B cell (primary cell): ENCODE measurements around the genes PLEKHS1 and ENO4.

DNA sequence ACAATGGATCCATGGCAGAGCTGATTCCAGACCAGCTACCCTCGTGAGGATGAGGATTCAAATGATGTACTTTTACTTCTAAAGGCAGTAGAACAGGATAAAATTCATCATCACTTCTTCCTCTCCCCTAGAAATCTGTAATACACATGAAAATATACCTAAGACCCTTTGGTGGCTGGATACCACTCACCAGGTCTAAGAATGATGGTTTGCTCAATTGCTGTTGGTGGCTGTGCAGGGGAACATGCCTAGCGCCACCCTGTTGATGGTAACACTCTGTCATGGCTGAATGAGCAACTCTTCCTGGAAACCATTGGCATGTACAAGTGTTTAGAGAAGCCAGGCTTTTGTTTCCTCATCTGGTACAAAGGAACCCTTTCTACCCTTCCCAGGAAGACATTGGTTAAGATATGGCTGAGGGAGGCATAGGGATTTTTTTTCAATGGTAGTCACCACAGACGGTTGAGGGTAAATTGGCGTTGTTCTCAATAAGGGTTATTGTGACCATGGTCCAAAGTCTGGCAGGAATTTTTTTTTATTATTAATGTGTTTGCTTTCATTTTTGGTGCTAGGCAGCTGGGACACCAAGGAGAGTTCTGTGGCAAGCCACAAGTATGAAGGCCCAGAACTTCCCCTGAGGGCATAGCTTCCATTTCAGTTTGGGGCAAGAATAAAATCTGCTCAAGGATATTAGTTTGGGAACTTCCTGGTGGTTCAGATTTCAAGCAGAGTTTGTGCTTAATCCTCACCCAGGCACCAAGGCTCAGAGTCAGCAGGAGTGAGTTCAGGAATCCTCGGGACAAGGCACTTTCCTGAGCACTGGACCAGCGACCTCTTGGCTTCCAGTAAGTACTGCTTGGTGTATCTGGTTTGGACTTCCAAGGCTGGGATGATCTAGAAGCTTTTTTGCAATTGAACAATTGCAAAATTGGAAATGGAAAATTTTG is at the start of gene PLEKHS1:
PLEKHS1 (plus strand) TSS at position 766 of the 947 bp plus-strand sequence.
- PRO-cap, result no peak
- CAGE, long polyA plus RNA, result no peak

DNA sequence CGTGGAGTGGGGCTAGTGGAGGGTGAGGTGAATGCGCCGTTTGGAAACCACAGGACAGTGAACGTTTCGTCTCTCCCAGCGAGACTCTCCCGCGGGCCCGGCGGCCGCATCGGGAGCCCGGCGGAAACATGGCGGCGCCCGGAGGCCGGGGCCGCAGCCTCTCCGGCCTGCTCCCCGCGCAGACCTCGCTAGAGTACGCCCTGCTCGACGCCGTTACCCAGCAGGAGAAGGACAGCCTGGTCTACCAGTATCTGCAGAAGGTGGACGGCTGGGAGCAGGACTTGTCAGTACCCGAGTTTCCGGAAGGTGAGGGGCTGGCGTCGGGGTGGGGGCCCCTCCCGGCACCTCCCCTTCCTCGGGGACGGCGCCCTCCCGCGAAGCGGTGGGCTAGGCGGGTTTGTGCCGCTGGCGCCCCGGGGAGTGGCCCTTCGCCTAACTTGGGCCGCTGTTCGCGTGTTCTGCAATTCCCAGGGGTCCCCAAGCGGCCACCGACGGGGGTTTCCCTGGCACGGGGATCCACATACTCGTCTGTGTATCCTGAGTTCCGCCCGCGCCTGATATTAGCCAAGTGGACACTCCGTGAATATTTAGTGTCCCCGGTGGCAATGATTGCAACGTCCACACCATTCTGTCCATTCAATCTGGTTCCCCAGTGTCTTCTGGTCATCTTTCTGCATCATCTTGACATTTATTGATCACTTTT is 435 bp downstream of the NHLRC2 start:
- PRO-cap, result bidirectional peak, plus-strand start at position 590 of the sequence, minus-strand start at position 422 of the sequence
- CAGE, long polyA plus RNA, result no peak

DNA sequence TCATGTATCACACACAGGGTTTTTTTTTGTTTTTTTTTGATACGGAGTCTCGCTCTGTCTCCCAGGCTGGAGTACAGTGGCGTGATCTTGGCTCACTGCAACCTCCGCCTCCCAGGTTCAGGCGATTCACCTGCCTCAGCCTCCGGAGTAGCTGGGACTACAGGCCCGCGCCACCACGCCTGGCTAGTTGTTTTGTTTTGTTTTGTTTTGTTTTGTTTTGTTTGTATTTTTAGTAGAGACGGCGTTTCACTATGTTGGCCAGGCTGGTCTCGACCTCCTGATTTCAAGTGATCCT is 934 bp downstream of the NHLRC2 start:
- PRO-cap, result no peak
- CAGE, long polyA plus RNA, result no peak

GRCh38 chr10:113860560-113861279 is 6.3 kb downstream of the NHLRC2 start:
- PRO-cap, result no peak
- CAGE, long polyA plus RNA, result no peak

DNA sequence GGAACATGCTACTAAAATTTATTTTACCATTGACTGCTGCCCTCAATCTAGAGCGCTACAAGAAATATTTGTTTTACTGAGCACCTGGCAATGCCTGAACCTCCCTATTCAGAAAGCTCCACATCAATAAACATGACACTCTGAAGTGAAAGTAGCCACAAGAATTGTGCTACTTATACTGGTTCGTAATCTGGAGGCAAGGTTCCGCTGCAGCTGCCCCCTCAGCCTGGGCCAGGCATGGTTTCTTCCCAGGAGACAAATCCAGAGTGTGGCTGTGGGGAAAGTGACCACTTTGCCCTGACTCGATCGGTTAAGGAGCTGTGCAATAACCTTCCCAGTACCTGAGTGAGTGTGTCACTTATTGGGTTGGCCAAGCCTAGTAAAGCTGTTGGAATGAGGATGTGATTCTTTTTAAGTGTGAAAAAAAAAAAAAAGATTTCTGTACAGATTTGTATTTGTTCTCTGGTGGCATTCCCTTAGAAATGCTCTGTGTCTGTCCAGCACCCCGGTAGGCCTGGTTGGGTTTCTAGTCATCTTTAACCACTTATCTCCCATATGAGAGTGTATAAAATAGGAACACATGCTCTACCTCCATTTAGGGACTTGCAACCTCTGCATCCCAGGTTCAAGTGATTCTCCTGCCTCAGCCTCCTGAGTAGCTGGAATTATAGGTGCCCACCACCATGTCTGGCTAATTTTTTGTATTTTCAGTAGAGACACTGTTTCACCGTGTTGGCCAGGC is 7.9 kb downstream of the VWA2 start:
- PRO-cap, result no peak
- CAGE, long polyA plus RNA, result no peak

DNA sequence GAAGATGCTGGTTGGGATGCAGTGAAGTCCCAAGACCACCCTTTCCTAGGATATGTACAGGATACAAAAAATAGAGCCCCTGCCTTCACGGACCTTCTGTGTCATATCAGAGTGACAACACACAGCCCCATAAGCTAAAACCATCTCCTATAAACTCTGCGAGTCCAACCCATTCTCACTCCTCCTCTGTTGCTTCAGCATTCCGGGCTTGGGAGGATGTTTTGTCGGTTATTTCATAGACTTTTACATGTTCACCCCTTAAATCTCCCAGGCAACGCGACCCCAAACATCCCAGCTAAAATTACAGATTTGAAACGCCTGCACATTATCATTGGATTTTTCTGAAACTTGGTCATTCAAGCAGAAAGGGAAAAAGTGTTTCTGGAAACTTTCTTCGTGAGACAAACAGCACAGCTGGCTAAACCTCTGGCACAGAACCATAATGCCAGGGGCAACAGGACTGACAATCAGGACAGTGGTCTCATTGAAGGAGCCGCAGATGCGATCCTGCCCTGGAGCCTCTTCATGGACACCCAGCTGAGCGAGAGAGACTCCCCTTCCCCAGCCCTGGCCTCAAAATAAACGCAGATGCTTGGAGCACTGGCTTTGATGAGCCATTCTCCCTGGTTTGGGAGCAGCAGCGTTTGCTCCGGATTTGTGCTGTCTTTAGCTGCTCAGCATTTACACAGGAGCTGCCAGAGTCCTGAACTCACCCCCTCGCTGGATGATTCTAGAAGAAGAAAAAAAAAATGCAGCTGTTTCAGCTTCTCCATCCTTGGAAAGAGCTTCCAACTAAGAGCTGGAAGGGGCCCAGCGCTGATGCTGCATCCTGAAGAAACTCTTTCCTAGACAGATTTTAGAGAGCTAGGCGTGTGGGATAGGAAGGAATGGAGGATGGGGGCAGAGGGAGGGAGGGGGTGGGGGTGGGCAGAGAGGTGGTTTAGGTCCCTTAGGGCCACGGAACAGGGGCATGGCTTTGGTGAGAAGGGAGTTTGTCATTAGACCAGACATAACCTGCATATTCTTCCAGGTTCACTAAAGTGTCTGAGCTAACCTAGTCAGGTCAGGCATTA is 30.0 kb downstream of the AFAP1L2 start:
- PRO-cap, result no peak
- CAGE, long polyA plus RNA, result no peak

- PRO-cap, result no peak
- CAGE, long polyA plus RNA, result no peak
Observed at GRCh38 chr10:114495466-114495988, 91.2 kb upstream of the AFAP1L2 start.

DNA sequence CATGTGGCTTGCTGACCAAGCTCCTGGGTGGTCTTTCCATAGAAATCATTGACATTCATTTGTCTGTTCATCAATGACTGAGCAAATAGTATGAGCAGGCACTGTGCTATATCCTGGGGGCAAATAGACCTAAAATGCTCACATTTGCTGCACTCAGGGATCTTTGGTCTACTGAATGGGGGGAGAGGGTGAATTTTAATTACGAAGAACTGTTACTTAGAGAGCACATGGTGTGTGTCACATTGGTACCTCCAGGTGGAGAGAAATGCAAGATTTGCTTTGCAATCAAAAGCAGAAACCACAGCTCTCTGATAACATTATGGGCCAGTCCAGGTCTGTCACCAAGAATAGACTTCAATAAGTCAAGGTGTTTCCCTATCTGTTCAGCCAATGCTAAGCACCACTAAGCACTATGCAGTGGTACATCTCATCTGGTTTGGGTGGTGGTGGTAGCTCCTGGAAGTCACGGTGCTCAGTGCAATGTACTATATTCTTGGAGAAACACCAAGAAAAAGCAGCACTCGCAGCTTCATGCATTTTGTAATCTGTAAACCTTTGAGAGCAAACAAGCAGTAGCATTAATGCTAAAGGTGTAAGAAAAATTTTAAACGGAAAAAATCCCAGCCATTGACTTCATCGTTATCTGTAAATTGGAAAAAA is 119.6 kb upstream of the AFAP1L2 start:
- PRO-cap, result no peak
- CAGE, long polyA plus RNA, result no peak

GRCh38 chr10:114524734-114526136 is 120.9 kb upstream of the AFAP1L2 start:
- PRO-cap, result no peak
- CAGE, long polyA plus RNA, result no peak

DNA sequence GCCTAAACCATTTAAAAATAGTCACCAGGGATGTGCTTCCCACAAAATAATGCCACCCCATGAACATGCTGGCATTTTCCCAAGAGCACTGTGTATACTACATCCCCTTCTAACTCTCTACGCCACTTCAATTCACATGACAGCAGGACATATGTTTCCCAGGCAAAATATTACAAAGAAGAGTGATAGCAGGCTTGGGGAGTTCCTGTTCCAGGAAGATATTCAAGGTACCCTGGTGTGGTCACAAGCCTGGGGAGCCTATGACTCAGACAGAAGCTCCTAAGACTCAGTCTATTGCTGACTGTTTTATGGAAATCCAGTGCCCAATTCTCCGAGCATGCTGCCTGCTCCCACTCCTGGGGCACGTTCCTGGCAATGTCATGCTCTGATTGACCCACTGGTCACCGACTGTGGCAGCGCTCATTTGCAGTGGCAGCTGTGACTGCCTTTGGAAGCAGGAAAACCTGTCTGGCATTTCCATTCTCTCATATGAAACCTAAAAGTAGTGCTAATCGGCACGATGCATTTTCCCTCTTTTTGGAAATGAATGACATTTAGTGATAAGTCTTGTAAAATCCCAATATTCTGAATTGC is 23.5 kb upstream of the ABLIM1 start:
- PRO-cap, result no peak
- CAGE, long polyA plus RNA, result no peak

GRCh38 chr10:114779689-114780171 is 41.9 kb upstream of the FHIP2A start:
- PRO-cap, result no peak
- CAGE, long polyA plus RNA, result no peak

GRCh38 chr10:115807607-115807904 is 465.4 kb downstream of the GFRA1 start:
- PRO-cap, result no peak
- CAGE, long polyA plus RNA, result no peak

- PRO-cap, result no peak
- CAGE, long polyA plus RNA, result no peak
Observed at GRCh38 chr10:116020789-116020988, 252.3 kb downstream of the GFRA1 start.

GRCh38 chr10:116210818-116211503 is 62.0 kb downstream of the GFRA1 start:
- PRO-cap, result no peak
- CAGE, long polyA plus RNA, result no peak

DNA sequence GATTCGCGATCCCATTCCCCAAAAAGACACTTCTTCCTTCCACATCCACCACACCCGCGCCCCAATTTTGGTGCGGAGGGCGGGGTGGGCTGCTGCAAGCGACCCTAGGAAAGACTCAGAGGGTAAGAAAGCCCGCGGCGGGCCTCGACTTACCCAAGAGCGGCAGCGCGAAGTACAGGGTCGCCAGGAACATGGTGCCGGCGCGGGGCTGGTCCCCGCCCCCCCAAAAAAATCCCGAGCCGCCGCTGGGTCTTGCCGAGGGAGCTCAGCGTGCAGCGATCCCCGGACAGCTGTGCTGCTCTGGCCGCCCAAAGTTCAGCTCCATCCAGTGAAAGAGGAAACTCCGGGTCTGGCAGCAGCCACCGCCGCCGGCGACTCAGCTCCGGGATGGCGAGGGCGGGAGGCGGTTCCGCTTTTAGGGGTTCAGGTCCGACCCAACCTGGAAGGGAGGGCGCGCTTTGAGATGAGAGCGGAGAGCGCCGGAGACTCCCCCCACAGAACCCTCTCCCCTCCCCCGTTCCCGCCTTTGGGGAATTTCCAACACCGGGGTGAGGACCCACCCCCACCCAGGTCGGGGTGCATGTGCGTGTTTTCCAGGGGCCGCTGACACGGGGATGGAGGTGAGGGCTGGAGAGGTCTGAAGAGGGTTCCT is 1.0 kb downstream of the GFRA1 start:
- PRO-cap, result no peak
- CAGE, long polyA plus RNA, result no peak

DNA sequence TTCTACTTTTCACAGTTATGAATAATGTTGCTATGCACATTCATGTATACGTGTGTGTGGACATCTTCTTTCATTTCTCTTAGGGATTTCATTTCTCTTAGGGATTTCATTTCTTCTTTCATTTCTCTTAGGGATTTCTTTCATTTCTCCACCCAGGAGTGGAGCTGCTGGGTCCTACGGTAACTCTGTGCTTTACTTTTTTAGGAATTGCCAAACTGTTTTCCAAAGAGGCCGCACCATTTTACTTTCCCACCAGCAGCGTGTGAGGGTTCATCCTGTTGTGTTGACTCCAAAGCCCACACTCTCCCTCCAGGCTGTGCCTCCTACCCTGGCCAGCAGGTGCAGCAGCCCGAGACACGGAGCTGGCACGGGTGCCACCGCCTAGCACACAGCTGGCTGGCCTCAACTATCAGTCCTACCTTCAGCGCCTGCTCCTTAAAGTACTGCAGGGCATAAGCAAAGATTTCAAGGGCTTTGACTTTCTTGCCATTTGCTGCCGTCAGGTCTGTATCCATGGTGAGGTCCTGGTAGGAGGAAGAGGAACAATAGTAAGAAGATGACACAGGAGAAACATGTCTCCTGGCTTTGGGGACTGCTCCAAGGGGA is 28.6 kb upstream of the C10orf82 start:
- PRO-cap, result no peak
- CAGE, long polyA plus RNA, result no peak

DNA sequence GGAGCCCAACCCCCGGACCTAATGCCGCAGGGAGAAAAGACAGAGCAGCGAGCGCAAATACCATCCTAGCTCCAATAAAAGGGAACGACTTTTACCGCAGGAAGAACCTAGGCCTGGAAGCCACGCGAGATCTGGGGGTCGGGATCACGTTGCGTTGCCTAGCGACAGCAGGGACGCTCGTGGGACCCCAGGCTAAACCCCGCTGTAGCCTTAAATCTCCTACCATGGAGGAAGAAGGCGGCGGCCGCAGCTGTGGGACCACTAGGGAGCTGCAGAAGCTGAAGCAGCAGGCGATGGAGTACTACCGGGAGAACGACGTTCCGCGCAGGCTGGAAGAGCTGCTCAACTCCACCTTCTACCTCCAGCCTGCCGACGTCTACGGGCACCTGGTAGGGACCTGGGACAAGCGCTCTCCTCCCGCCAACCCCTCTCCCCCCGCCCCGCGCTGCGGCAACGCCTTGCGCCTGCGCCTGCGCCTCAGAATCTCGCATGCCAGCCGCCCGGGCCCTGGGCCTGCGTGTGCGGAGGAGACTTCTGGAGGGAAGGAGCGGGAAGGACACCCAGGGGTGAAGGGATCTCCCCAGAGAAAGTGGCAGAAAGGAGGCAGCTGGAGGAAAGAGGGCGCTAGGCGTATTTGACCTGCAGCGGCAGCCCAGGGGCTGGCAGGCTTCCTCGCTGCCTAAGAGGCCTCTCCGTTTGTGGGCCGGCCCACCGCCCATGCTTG is at the start of gene ENO4:
ENO4 (plus strand) TSS at position 157 of the 724 bp plus-strand sequence.
- PRO-cap, result bidirectional peak, plus-strand start at position 480 of the sequence, minus-strand start at position 378 of the sequence
- CAGE, long polyA plus RNA, result no peak

DNA sequence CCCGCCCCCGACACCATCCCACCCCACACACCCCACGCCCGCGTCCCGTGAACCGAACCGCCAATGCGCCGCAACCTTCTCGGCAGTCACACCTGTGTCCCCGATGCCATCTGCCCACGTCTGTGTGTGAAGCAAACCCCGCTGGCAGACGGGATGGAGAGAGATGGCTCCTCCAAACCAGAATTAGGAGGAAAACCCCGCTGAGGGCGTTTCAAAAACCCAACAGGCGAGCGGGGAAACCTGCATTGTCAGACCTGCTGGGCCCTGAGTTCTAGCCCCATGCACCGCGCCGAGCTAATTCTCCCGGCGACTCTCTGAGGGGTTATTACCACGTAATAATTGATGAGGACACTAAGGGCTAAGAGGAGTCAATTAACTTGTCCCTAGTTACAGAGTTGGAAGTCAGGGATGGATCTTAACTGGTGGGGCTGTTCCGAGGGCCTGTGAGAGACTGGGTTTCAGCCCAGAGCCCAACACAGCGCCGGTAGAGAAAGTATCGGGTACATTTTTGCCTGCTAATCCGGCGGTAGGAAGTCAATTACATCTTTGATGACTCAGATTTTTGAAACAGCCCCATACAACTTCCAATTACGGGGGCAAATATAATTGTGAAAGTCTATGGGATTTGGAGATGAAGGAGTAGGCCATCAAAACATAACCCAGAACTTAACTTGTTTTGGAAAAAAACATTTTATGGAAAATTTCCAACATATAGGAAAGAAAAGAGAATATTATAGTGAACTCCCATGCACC is 28.3 kb upstream of the KCNK18 start:
- PRO-cap, result no peak
- CAGE, long polyA plus RNA, result no peak

GRCh38 chr10:117241543-117242132 is 724 bp downstream of the SLC18A2 start:
- PRO-cap, result no peak
- CAGE, long polyA plus RNA, result no peak

- PRO-cap, result no peak
- CAGE, long polyA plus RNA, result no peak
Observed at GRCh38 chr10:117309317-117309909, 65.8 kb downstream of the PDZD8 start.